Vermiform appendix (tissue), 1 donor: ENCODE data around the gene CAPN13.

GRCh38 chr2:30807217-30807873 lies at the start of gene CAPN13:
CAPN13 (minus strand) TSS chr2:30807446.
- PRO-cap: unidirectional peak, minus-strand start at chr2:30807425; unidirectional peak, minus-strand start at chr2:30807458

- PRO-cap: no peak
Measured at GRCh38 chr2:31083504-31084012, 54.7 kb downstream of the GALNT14 start.

- PRO-cap: no peak
Measured at GRCh38 chr2:31227645-31227953, 6.4 kb upstream of the EHD3 start.

DNA sequence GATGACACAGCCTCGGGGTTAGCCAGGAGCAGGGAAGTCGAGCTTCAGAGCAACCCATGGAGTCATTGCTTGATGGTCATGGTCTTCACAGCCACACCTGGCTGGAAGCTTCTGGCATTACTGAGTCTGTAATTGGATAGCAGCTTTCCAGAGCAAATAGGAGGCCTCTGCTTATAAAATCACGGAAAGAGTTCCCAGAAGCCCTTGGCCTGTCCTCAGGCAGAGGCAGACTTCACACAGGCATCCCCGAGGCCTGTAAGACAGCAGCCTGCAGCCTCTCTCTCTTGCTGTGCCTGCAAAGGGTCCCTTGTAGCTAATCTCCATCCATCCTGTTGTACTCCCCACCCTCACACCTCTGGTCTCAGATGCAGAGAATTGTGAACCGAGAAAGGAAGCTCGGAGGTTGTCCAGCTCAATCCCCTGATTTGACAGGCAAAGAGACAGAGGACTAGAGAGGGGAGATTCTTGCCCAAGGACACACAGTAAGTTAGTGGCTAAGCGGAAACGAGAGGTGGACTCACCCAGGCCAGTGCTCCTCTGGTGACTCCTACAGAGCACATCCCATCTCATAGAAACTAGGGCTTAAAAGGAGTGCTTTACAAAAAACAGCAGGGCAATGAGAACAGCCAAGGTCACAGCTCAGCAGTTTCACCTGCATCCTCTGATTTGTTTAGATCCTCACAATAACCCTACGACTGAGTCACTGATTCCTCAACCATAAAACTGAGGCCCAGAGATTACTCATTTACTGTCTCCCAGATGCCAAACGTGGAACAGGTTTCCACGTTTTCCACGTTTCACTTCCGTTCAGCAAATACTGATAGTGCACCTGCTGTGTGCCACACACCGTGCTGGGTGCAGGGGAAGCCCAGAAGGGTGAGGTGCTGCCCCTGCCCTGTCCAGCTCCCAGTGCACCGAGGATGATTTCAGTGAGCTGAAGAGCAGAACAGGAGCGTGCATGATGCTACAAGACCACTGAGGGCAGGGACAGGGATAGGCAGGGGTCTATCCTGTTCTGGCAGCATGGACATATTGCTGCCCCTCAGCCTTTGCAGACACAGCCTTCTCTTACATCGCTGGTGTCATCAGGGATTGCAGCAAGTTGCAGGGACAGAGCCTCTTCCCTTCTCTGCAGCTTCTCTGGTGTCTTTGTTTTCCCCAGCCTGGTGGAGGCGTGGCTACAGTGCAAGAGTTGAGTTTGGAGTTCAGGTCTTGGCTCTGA lies 22.1 kb downstream of the EHD3 start:
- PRO-cap: no peak

- PRO-cap: no peak
Measured at GRCh38 chr2:31266059-31266973, 32.4 kb downstream of the EHD3 start.

- PRO-cap: unidirectional peak, minus-strand start at chr2:31293405
Measured at GRCh38 chr2:31293273-31293688, 59.3 kb downstream of the EHD3 start.

- PRO-cap: no peak
Measured at GRCh38 chr2:31318122-31319255, 84.5 kb downstream of the EHD3 start.

DNA sequence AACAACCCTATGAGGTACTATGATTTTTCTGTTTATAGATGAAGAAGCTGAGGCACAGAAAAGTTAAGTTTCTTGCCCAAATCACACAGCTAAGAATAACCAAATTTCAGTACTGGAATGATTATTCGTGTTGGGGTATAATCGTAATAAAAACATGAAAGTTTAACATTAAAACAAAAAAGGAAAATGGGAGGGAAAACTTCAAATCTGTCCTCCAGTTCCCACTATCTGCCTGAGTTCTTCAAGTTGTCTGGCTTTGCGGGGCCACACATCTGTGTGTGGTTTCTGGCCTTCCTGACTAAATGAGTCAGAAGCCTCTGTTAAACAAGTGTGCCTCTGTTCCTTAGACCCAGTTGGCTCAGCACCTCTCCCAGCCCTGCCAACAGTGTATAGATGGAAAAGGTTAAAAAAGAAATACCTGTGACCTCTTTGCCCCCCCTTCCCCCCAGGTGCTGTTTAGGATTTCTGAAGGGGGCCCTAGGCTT lies 30.3 kb downstream of the XDH start:
- PRO-cap: no peak

DNA sequence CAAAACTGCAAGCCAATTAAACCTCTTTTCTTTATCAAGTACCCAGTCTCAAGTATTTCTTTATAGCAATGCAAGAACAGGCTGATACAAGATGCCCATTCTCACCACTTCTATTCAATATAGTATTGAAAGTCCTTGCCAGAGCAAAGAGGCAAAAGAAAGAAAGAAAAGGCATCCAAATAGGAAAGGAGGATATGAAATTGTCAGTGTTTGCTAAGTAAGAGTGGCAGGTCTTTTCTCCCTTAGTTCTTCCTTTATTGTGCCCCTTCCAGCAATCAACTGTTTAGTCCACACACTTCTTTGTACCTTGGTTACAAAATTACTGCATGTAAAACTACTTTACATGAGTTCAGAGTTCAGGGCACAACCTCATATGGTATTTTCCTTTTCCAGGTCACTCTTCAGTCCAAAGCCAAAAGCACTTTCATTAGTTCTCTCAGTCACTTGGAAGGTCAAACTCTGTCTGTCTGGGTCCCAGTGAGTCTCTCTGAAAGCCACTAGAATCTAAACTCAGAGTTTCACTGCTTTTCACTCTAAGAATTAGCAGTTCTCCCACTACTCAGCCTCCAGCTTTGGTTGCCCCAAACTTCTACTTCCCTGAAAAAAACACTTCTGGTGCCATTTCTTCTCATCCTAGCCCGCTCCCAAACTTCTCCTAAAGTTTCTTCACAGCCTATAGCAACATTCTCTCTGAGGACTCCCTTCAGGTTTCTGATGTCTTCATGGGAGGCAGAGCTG lies 122.5 kb upstream of the SRD5A2 start:
- PRO-cap: no peak

- PRO-cap: no peak
Measured at GRCh38 chr2:31708213-31708402, 127.4 kb upstream of the SRD5A2 start.

- PRO-cap: no peak
Measured at GRCh38 chr2:32008959-32009335, 1.9 kb downstream of the MEMO1 start.

DNA sequence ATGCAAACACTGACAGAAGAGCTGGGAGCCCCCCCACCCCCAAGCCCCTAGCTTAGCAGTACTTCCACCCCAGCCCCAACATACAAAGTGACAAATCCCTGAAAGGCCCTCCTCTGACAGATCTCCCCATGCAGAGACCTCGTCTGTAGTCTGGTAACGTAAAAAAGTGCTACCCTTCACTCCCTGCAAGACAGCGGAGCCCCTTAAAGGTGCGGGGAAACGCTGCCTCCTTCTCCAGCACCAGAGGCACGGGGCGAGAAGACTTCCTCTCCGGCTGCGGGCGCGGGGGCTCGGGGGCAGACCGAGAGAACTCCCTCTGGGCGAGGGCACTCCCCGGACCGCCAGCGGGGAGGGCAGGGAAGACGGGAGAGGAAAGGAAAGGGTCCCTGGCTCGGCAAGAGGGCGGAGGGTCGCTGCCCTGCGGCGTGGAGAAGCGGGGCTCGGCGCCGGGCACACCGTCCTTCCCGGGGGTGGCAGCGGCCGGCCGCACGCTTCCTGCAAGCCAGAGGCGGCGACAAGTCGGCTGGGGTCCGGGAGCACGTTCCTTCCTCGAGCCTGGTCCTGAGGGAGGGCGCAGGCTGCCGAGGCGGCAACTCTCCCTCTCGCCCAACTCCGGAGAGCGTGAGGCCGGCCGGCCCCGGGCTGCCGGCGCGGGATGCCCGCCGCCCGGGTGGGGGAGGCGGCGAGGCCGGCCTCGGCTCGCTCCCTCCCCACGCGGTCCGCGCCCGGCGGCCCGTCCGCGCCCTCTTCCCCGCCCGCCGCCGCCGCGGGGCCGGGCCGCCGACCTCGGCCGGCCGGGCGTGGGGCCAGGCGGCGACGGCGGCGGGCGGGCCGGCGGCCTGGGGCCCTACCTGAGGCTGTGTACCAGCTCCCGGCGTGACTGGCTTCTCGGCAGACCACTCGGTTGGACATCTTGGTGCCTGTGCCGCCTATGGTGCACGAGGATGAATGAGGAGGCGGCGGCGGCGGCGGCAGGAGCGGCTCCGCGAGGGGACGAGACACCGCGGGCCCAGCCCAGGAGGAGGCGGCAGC lies 1.2 kb downstream of the MEMO1 start:
- PRO-cap: bidirectional peak, plus-strand start outside the sequence, minus-strand start at position 723 of the sequence

DNA sequence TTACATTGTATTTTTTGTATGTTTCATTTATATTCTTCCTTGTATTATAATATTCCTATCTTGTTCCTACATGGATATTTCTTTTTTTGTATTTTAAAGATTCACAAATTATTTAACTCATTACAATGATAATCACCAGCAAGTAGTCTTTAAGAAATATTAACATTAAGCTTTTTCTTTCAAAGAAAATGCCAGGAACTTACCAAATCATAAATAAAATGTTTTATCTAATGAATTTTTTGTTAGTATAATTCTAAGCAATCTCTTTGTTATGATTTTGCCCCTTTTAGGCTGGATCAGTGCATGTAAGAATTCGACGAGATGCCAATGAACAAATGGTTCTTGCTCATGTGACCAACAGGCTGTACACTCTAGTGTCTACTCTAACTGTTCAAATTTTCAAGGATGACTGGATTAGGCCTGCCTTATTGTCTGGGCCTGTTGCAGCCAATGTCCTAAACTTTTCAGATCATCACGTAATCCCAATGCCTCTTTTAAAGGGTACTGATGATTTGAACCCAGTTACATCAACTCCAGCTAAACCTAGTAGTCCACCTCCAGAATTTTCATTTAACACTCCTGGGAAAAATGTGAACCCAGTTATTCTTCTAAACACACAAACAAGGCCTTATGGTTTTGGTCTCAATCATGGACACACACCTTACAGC lies 44.6 kb downstream of the NLRC4 start:
- PRO-cap: no peak

DNA sequence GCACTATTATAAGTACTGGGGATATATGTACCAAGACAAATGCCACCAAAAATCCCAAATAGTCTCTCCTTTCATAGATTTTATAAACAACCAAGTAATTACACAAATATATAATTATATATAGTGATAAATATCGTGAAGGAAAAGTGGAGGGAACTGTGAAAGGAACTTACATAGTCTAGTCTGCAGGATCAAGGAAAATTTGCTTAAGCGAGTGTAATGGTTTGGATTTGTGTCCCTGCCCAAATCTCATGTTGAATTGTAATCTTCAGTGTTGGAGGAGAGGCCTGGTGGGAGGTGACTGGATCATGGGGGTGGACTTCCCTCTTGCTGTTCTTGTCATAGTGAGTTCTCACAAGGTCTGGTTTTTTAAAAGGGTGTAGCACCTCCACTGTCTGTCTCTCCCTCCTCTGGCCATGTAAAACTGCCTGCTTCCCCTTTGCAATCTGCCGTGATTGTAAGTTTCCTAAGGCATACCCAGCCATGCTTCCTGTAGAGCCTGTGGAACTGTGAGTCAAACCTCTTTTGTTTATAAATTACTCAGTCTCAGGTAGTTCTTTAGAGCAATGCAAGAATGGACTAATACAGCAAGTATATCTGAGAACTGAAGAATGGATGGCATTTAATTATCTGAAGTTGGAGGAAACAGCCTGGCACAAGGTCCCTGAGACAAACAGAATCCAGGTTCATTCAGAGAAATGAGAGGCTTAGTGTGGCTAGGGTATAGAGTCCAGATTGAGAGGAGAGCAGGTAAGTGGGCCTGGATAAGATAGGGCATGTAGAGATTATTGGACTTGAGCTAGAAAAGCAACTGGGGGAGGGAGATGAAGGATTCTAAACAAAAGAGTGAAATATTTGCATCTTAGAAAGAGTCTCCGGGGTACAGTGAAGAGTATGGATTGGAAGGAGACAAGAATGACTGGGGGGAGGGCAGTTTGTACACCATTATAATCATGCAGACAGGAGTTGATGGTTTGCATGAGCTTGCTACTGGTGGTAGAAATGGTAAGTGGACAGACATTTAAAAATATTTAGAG lies 6.7 kb downstream of the YIPF4 start:
- PRO-cap: no peak

GRCh38 chr2:32306283-32307018 lies 28.7 kb downstream of the YIPF4 start:
- PRO-cap: no peak

- PRO-cap: no peak
Measured at GRCh38 chr2:32574785-32575500, 52.9 kb upstream of the TTC27 start.

- PRO-cap: no peak
Measured at GRCh38 chr2:32768919-32769694, 141.3 kb downstream of the TTC27 start.

DNA sequence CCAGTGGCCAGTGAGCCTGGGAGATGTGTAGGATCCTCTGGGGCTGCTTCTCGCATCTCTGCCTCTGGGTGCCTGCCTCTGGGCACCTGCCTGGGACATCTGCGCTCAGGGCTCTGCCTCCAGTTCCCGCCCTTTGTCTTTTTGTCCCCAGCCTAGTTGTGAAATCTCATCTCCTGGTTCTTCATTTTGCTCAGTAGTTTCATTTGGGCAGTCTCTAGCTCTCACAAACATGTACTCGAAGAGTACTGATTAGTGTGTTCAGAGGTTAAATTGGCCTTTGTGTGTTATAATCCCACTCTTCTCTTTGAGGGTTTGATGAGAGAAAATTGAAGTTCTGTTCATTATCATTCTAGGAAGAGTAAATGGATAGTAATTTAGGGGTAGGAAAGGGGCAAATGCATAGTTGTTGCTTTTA lies 92.1 kb downstream of the LTBP1 start:
- PRO-cap: no peak

DNA sequence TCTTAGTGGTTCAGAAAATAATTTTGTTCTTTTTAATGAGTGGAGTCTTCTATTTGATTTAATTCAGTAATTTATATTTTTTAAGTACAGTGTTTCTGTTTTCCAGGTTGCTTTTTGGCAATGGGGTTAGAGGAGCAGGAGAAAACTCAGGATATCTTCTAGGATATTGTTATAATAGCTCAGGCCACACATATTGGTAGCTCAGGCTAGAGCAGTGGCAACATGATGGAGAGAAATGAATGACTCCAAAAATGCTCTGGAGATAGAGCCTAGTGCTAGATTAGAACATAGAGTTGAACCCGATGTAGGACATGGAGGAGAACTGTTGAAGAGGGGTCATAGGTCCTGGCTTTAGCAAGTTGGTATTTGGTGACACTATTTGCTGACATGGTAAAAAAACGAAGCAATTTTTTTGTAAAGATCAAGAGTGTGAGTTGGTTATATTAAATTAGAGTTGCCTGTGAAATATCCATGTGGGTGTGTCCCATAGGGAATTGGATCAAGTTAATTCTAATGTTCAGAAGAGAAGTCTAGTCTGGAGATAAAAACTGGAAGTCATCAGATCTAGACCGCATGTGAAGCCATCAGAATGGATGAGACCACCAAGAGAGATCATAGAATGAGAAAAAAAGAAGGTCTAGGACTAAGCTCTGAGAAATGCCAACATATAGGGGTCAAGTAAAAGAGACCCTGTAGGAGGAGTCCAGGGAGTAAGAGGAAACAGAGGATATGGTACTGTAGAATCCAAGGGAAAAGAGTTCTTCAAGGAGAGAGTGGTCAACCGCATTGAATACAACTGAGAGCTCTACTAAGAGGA lies 143.0 kb upstream of the RASGRP3 start:
- PRO-cap: no peak

DNA sequence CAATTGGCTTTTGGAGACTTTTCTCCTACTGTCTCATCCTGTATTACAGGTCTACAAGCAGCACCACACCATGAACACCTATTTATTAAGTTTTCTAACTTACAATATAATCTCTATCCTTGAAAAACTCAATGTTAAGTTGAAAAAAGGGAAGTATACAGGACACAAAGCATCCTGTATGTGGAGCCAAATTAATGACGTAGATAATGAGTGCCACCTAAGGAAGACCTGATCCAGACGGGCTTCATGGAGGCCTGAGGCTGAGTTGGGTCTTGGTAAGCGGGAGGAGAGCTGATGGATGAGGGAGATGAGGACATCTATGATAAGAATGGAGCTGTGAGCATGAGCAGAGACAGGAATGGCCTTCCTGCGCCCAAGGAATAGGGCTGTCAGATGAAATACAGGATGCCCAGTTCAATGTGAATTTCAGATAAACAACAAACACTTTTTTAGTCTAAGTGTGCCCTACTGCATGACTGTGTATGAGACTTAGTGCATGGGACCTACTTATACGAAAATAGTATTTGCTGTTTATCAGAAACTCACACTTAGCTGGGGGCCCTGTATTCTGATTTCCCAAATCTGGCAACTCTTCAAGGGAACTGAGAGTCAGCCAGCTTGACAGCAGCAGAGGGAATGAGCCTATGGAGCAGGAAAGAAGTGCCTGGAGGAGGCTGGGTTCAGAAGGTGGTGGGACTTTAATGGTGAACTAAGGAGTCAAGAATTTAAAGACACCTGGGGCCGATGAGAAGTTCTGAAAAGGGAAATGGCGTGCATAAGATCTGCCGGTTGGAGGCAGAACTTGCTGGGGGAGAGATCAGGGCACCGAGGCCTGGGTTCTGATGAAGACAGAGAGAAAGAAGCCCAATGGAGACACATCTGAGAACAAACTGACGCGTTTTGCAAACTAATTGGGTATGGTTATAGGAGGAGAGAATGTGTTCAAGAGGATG lies 37.1 kb upstream of the RASGRP3 start:
- PRO-cap: no peak